SK-N-DZ (cell line): ENCODE data around the genes CLEC2A, CLEC12A, KLRD1, TAS2R9 and TAS2R30.

DNA sequence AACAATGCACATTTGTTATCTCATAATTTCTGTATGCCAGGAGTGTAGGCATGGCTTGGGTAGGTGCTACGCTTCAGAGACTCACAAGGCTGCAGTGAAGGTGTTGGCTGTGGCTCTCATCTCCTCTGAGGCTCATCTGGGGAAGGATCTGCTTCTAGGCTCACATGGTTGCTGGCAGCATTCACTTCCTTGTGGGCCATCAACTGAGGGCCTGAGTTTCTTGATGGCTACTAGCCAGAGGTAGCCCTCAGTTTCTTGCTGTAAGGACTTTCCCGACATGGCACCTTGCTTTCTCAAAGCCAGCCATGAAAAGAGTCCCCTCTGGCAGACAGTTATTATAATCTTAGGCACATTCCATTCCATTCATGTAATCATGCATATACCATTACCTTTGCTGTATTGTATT lies 20.3 kb downstream of the CD69 start:
RAMPAGE:
- cytosol, long total RNA: no peak
- nucleus, long total RNA: no peak

RAMPAGE:
- cytosol, long total RNA: no peak
- nucleus, long total RNA: no peak
These were observed 7.2 kb downstream of the CD69 start for GRCh38 chr12:9753156-9754170.

DNA sequence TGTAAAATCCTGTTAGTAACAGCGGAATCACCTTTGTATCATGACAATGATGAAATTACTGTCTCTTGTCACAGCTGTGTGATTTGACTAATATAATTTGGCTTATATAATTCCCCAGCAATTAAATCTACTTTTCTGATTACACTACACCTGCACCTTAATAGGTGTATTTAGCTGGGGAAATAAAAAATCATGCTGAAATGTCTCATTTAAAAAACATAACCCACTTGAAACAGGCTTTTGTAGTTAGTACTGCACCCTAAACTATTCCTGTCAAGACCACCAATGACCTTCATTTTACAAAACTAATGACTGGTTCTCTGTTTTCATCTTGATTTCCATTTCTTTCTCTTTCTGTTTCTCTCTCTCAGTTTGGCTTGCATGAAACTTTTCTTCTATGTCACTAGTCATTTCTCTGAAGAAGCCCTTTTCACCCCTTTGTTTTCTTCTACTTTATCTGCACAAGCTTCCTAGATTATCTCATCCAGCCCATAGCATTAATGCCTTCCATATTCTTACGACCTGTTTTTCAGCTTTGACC lies 32.9 kb upstream of the KLRF1 start:
RAMPAGE:
- cytosol, long total RNA: no peak
- nucleus, long total RNA: no peak

DNA sequence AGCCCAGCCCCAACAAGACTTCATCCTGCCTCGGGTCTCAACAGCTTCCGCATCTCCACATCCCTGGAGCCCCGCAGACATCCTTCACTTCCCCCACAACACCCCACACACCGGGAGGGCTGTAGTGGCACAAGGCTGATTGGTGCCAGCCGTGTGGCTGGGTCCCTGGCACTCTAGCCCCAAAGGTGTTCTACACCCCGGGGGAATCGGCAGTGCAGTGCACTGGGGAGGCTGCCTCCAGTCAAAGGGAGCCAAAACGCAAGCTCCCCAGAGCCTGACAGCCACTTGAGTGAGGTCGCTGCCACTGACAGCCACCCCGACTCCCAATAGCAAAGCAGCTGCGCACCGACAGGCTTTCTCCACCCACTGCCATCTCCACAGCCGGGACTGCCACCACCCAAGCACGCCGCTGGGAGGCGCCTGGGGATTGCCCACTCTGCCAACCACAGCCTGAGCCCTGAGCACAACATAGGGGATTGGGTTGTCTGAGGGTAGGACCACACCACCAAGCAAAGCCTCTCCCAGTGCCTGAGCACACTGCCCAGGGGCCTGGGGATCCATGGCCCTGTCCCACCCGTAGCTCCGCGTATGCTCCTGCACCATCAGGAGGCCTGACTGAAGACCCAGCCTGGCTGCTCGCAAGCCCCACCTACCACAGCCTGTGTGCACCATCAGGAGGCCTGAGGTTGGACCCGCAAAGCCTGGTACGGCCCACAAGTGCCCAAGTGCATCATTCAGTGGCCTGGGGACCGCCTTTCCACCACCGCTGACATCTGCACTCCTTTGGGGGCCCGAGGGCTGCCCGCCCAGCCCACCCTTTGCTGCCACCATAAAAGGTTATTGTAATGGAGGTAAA lies 13.1 kb upstream of the KLRF1 start:
RAMPAGE:
- cytosol, long total RNA: no peak
- nucleus, long total RNA: no peak

GRCh38 chr12:9910752-9911106 lies 21.4 kb downstream of the CLEC2A start:
RAMPAGE:
- cytosol, long total RNA: no peak
- nucleus, long total RNA: no peak

RAMPAGE:
- cytosol, long total RNA: no peak
- nucleus, long total RNA: no peak
These were observed at the start of gene CLEC2A for GRCh38 chr12:9932194-9932628. Gene CLEC2A, minus strand, starts transcription at chr12:9932370.

RAMPAGE:
- cytosol, long total RNA: no peak
- nucleus, long total RNA: no peak
These were observed at the start of gene CLEC12A for GRCh38 chr12:9971290-9971611. Gene CLEC12A, plus strand, starts transcription at chr12:9971409.

DNA sequence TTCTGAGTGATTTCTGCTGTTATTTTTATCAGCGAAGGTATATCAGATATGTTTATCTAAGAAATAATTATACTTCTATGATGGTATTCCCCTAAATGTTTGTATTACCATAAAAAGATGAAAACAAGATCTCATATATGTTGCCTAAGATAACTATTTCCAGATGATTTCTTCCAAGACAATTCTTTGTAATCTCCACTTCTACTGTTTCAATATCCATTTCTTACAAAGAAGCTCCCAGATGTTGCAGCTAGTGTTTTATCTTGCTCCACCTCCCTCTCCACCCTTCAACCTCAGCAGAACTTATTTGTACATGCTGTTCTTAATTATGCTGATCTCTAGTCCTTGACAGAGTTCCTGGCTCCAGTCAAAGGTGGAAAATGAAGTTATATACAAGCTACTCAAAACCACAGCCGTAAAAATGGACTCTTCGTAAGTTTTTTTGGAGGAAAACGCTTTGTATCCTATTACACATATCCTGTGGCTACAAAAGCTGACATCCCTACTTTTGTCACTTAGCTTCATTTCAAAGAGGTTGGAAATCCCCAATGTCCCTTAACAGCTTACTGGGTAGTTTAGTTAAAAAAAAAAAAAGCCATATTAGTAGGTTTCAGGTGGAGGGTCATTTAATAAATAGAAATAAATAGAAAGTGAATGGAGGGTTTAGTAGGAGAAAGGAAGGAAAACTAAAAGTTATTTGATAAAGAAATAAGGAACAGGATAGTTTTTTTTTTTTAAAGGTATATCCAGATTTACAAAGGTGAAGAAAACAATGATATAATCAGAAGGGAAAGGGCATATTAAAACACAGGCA lies 1.2 kb downstream of the CLEC1A start:
RAMPAGE:
- cytosol, long total RNA: no peak
- nucleus, long total RNA: no peak

DNA sequence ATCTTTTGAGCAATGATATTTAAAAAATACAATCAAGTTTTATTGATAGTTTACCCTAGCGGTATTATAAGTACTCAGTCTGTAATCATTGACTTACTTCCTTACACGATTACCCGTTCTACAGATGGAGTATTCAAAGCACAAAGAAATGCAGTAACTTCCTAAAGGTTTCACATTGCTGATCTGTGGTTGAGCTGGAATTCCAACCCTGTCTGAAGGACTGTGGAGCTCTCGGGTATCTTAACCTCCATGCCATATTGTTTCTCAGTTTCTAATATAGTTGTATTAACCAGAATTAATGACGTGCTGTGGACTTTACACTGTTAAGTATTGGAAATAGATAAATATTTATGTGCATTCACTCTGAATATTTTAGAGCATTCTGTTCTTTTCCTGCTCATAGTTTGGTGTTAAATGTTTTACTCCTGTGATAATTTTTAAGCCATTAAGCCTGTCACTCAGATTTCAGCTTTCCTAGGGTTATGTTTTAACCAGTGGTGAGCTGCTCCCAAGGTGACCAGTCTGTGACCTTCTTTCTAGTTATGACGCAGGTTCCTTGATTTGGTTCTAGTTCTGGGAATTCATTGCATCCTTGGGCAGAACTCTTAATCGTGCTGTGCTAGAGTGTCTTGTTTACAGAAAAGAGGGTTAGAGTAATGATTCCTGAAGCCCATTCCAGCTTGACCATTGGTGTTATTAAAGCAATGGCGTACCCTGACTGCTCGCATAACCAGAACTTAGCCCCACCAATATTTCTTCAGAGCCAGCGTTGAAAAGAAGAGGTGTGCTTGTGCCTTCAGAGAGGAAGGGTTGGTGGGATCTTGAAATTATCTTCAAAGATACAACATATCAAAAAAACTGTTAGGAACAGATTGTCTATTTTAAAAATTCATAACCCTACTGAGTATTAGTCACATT lies 2.1 kb downstream of the GABARAPL1 start:
RAMPAGE:
- cytosol, long total RNA: no peak
- nucleus, long total RNA: no peak

DNA sequence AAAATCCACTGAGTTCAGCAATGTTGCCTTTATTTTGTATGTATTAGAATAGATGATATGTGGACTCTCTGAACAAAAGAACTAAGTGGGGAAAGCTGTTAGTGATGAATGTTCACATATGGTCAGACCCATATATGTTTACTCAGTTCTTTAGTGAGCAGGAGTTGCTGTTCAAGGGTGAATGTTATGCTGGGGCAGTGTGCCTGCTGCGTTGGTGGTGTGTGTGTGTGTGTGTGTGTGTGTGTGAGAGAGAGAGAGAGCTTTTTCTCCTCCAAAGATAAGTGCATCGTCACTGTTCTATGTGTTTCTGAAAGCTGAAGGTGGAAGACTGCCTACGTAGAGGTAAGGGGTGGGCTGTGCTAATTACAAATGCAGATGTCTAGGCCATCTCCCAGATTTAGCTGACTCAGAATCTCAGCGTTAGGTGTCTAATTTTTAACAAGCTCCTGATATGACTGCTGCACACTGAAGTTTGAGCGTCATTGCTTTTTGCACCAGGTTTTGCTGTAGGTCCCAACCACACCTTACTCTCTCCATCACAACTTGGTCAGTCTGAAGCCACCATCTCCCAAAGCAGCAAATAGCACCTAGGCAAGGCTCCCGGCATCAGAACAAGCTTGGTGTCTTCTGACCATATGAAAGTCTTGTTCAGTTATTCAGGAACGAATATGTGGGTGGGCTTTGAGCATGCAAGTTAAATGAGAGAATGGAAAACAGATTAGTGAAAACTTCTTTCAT lies 10.6 kb downstream of the GABARAPL1 start:
RAMPAGE:
- cytosol, long total RNA: no peak
- nucleus, long total RNA: no peak

GRCh38 chr12:10243900-10244379 lies 31.3 kb downstream of the GABARAPL1 start:
RAMPAGE:
- cytosol, long total RNA: no peak
- nucleus, long total RNA: no peak

DNA sequence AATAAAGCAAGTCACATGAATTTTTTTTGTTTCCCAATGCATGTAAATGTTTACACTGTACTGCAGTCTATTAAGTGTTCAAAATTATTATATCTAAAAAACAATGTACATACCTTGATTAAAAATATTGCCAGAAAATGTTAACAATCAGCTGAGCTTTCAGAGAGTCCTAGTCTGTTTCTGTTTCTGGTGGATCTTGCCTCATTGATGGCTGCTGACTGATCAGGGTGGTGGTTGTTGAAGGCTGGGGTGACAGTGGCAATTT lies 16.7 kb upstream of the KLRD1 start:
RAMPAGE:
- cytosol, long total RNA: no peak
- nucleus, long total RNA: no peak

GRCh38 chr12:10307721-10308207 lies at the start of gene KLRD1:
Gene KLRD1, plus strand, starts transcription at chr12:10307870.
RAMPAGE:
- cytosol, long total RNA: no peak
- nucleus, long total RNA: no peak

GRCh38 chr12:10571454-10572271 lies 41.7 kb downstream of the MAGOHB start:
RAMPAGE:
- cytosol, long total RNA: no peak
- nucleus, long total RNA: no peak

GRCh38 chr12:10614177-10614731 lies 845 bp upstream of the MAGOHB start:
RAMPAGE:
- cytosol, long total RNA: no peak
- nucleus, long total RNA: no peak

RAMPAGE:
- cytosol, long total RNA: no peak
- nucleus, long total RNA: no peak
These were observed 6.5 kb downstream of the YBX3 start for GRCh38 chr12:10716542-10717165.

DNA sequence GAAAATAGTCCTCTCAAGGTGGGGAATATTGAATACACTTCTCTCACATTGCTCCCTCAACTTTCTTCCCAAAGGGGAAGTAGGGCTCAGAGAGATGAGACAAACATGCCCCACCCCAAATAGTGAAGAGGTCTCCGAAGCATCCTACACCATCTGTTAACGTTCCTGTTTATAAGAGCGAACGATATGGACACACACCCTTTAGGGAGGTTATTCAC lies 1.6 kb downstream of the YBX3 start:
RAMPAGE:
- cytosol, long total RNA: no peak
- nucleus, long total RNA: no peak

DNA sequence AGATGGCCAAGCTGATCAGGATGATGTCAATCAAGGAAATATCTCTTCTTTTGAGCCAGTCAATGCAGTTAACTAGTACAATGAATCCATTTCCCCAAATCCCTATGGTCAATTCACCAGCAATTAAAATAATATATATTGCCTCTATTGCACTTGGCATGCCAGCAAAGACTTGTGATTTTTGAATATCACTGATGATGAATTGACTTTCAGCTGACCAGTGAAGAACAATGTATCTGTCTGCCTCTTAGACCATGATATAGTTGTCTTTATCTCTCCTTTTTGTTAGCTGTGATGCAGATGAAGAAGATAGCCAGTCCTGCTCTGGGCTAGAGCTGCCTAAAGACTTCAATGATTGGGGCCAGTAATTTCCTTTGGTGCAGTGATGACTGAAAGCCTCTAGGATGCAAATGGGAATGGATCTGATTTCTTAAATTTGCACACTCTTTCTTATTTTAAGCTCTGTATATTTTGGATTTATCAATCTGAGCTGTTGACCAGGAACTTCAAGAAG lies at the start of gene TAS2R9:
TAS2R9 (minus strand) TSS at position 253 of the 514 bp plus-strand sequence.
RAMPAGE:
- cytosol, long total RNA: no peak
- nucleus, long total RNA: no peak

GRCh38 chr12:11001004-11001464 lies 2.9 kb upstream of the TAS2R20 start:
RAMPAGE:
- cytosol, long total RNA: no peak
- nucleus, long total RNA: no peak

GRCh38 chr12:11134359-11135066 lies at the start of gene TAS2R30:
Gene TAS2R30, minus strand, starts transcription at chr12:11134644.
RAMPAGE:
- cytosol, long total RNA: no peak
- nucleus, long total RNA: no peak